Measurements from ENCODE around the gene TTK.

GRCh38 chr6:79544810-79545560 lies 7.8 kb upstream of the LCA5 start:
- PRO-cap, result unidirectional peak, minus-strand start at chr6:79545125
- RAMPAGE, long total RNA, 4 experiments, result no peak in any of the 4 experiments

DNA sequence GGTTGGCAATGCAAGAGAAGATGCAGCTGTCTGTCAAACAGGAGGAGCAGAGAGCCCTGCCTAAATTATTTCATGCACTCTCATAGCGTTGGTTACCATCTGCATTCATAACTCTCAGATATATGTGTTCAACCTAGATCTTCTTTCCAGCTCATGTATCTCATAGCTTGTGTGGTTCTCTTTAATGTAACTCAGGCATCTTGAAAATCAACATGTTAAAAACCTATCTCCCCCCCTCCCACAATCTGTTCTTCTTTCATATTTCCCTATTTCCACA lies 6.6 kb upstream of the ELOVL4 start:
- PRO-cap, result no peak
- RAMPAGE, long total RNA, 4 experiments, result no peak in any of the 4 experiments

DNA sequence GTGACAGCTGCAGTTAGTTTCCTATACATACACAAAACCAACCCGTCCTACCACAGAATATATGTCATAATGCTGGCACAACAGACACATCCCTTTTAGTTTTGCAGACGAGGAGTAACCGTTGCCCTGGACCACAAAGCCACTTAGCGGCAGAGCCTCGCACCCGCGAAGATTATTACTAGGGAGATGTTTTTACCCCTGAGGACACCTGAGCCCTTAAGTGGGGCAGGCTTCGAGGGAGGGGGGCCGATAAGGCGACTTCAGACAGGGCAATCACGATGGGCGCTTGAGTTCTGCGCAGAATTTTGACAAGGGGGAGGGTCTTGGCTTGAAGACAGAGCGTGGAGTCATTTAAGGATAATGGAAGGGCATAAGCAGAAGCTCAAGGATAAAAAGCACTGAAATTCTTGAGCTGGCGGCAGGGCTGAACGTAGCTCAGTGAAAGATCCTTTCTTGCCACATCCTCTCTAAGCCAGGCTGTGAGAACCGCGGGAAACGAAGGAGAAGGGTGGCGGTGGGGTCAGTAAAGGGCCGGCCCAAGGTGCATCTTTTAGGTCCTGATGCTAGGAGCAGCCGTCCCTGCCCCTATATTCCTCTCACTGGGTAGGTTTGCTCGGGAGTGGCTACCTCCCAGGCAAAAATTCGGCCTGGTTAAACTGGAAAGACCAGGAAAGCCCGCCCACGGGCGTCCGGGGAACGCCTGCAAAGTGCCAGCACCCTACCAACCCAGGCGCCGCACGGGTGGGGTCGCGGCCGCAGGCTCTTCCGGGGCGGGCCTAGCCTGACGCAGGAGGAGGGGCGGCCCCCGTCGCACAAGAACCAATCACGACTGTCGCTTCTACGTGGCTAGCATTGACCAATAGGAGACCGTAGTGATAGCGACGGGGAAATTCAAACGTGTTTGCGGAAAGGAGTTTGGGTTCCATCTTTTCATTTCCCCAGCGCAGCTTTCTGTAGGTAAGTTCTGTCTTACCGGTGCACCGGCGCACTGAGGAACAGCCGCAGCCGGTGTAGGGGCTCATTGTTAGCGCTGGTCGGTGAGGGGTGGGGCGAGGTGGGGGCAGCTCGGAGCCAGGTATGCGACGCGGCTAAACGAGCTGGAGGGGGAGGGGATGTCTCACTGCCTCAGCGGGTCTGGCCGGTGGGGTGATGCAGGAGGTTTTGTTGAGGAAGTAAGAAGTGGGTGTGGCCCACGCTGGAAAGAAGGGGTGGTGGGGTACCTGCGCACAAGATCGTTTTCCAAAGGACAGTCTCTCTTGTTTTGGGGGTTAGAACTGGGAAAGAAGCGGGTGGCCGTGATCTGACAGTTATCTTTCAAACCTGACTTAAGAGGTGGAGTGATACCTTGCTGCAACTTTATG lies at the start of gene TTK:
TTK (plus strand) TSS at position 893 of the 1,361 bp plus-strand sequence.
- PRO-cap, result unidirectional peak, minus-strand start at position 739 of the sequence
- RAMPAGE, long total RNA, 4 experiments, result no peak in any of the 4 experiments

- PRO-cap, result no peak
- RAMPAGE, long total RNA, 4 experiments, result no peak in any of the 4 experiments
These were observed 265.1 kb downstream of the TENT5A start for GRCh38 chr6:81487317-81487862.

DNA sequence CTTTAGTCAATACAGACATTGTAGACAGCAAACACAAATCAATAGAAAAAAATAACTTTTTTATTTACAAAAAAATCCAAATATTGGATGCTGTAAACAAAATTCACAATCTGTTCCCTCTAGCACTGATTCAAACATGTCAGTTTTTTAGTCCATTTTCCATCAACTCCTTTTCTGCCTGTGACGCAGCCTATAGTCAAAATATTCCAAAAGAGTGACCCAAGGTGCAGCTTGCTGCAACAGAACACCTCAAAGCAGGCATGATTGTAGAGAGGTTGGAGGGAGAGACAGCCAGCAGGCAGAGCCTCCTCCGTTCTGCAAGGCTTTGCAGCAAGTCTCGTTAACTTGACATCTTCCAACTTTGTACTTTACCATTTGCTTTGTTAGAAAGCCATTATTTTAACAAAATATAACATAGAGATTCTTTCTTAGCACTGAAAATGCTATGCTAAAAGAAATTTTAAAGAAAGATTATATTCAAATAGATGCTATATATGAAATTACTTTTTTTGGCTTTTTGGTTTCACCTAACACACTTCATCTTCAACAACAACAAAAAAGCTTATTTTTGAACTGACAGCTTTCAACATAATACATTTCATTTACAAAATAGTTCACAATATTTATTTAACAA lies 6.7 kb downstream of the TENT5A start:
- PRO-cap, result no peak
- RAMPAGE, long total RNA, 4 experiments, result no peak in any of the 4 experiments

GRCh38 chr6:81834119-81834669 lies 81.7 kb upstream of the TENT5A start:
- PRO-cap, result no peak
- RAMPAGE, long total RNA, 4 experiments, result no peak in any of the 4 experiments

DNA sequence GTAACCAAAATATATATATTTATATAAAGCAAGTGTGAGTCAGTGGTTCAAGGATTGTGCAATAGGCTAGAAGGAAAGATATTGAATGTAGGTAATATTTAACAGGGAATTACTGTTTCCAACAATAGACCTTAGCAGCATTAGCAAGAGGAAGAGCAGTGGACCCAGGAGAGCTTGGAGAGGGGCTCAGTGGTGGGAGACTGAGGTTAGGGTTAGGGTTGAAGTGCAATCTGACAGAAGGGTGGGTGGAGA lies 181.3 kb upstream of the TENT5A start:
- PRO-cap, result no peak
- RAMPAGE, long total RNA, 4 experiments, result no peak in any of the 4 experiments

- PRO-cap, result no peak
- RAMPAGE, long total RNA, 4 experiments, result no peak in any of the 4 experiments
These were observed 36.3 kb downstream of the IBTK start for GRCh38 chr6:82211197-82211772.

- PRO-cap, result no peak
- RAMPAGE, long total RNA, 4 experiments, result no peak in any of the 4 experiments
These were observed 33.2 kb downstream of the IBTK start for GRCh38 chr6:82214254-82214815.

- PRO-cap, result bidirectional peak, plus-strand start at chr6:82364337, minus-strand start at chr6:82364286; bidirectional peak, plus-strand start at chr6:82364691, minus-strand start at chr6:82364748
- RAMPAGE, long total RNA, 4 experiments, result start-site peak on the plus strand in 2 of 4 experiments, at chr6:82364234-82364303 at its widest, 34 to 35 reads per replicate
These were observed 657 bp downstream of the TPBG start for GRCh38 chr6:82363957-82364990.

GRCh38 chr6:82558524-82559071 lies 195.0 kb downstream of the TPBG start:
- PRO-cap, result no peak
- RAMPAGE, long total RNA, 4 experiments, result no peak in any of the 4 experiments

DNA sequence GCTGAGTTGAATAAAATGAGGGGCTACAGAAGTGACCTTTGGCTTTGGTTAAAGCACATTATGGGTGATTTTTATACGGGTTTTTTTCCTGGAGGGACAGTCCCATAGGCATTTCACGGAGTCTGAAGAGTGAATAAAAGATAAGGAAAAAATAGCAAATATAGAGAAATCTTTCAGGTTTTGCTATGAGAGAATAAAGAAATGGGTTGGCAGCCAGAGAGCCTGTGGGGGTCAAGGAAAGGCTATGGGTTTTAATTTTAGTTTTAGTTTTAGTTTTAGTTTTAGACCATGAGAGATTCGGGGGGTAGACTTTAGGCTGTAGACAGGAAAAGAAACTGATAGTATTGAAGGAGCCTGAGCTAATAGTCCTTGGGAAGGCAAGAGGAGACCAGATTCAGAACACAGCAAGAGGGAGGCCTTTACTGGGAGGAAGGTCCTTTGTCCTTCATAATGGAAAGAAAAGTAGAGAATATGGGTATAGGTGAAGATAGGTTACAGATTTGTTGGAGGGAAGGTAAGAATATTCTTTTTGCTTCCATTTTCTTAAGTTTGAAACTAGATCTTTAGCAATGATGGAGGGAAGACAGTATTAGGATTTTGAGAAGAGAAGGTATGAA lies 19.3 kb downstream of the DOP1A start:
- PRO-cap, result no peak
- RAMPAGE, long total RNA, 4 experiments, result start-site peak on the plus strand in 1 of 4 experiments, centred at position 150 of the sequence, 9 reads per replicate

- PRO-cap, result no peak
- RAMPAGE, long total RNA, 4 experiments, result start-site peak on the plus strand in 1 of 4 experiments, at chr6:83943514-83943880 at its widest, 6 reads per replicate
These were observed 84.2 kb downstream of the CYB5R4 start for GRCh38 chr6:83943559-83944201.

- PRO-cap, result no peak
- RAMPAGE, long total RNA, 4 experiments, result no peak in any of the 4 experiments
These were observed 55.3 kb downstream of the CEP162 start for GRCh38 chr6:84172138-84172539.

DNA sequence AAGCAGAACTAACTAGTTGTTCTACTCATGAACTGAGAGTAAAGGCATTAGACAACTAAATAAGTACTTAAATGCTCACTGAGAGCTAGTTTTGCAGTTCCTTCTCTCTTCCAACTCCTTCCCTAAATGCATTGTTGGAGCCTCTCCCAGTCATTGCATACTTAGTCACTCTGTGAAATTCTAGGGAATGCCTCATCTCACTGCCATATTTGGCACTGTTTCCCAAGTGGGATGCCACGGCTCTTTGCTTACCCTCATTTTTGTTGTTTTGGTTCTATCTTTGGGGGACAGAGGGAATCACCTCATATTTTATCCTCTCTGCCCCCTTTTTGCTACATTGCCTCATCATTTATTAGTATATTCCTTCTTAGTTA lies 183.9 kb upstream of the CEP162 start:
- PRO-cap, result no peak
- RAMPAGE, long total RNA, 4 experiments, result no peak in any of the 4 experiments

- PRO-cap, result no peak
- RAMPAGE, long total RNA, 4 experiments, result no peak in any of the 4 experiments
These were observed 146.2 kb downstream of the TBX18 start for GRCh38 chr6:84617905-84618834.

GRCh38 chr6:84626302-84626621 lies 138.1 kb downstream of the TBX18 start:
- PRO-cap, result no peak
- RAMPAGE, long total RNA, 4 experiments, result no peak in any of the 4 experiments

DNA sequence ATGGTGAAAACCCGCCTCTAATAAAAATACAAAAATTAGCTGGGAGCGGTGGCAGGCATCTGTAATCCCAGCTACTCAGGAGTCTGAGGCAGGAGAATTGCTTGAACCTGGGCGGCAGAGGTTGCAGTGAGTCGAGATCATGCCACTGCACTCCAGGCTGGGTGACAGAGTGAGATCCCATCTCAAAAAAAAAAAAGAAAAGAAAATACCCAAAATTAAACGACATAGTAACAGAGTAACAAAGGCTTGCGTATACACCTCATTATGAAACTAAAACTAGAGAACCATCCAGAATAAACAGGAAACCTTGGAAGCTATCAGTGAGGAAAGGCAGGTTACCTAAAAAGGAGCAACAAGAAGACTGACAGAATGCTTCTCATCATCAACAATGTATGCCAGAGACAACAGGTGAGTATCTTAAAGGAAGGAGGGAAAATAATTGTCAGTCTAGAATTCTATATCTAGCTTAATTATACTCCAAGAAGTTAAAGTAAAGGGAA lies 64.3 kb upstream of the NT5E start:
- PRO-cap, result no peak
- RAMPAGE, long total RNA, 4 experiments, result no peak in any of the 4 experiments

DNA sequence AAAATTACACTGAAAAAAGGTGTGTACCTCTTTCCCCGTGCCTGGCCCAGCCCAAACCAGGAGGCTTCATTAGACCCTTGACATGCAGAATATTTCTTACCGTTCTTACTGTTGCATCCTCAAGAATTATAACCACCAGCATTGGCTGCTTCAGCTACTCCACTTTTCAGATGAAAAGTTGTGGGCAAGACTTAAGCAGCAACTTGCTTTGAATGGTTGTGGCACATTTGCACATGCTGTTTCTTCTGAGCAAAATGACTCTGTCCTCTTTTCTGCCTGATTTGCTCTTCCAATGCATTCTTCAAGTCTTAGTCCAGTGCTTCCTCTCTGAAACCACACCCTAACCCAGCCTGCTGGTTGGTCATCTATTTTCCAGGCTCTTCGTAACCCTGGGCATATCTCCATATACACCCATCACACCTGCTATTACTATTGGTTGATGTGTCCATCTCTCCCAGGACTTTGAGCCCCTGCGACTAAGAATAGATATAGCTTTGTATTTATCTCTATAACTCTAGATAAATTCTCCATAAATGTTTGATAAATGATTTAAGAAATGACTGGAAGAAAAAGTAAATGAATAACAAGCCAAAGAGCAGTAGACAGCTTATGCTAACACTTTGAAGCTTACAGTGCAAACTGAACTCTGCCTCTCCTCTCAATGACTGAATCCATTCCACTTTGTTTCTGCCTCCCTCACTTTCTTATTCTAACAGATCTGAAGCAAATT lies 59.8 kb upstream of the NT5E start:
- PRO-cap, result no peak
- RAMPAGE, long total RNA, 4 experiments, result no peak in any of the 4 experiments

- PRO-cap, result no peak
- RAMPAGE, long total RNA, 4 experiments, result start-site peak on the minus strand in 1 of 4 experiments, at chr6:85629146-85629174 at its widest, 5 reads per replicate
These were observed 13.6 kb downstream of the SYNCRIP start for GRCh38 chr6:85628907-85629569.

Measured in gastroesophageal sphincter (tissue), 4 donors.